HepG2 (cell line): ENCODE data around the genes OSBPL3 and NPVF.

GRCh38 chr7:23513572-23514515, 17.9 kb downstream of the TRA2A start:
- RRBS, 2 experiments = no CpG with 5 or more reads among the region's 14 CpGs
CAGE:
- cytosol, long polyA minus RNA = no peak
- cytosol, long polyA plus RNA = no peak
- long polyA plus RNA = no peak
- nucleus, long polyA minus RNA = no peak
- nucleus, long polyA plus RNA = no peak

DNA sequence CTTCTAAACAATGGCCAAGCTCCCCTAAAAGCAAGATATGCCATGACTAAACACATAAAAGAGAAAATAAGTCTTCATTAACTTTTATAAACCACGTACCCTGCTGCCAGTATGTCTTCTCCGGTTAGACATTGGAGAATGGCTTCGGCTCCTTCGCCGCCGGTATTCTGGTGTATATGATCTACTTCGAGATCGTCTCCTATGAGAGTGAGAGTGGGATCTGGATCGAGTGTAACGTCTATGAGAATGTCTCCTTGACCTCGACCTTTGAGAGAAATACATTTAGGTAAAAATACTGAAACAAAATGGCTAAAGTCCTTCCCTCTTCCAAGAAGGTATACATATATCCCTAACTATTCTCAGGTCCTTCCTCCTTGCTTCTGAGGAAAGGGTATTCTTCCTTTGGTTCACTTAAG, 15.5 kb downstream of the TRA2A start:
- RRBS, 2 experiments = no CpG with 5 or more reads among the region's 11 CpGs
CAGE:
- cytosol, long polyA minus RNA = no peak
- cytosol, long polyA plus RNA = no peak
- long polyA plus RNA = no peak
- nucleus, long polyA minus RNA = no peak
- nucleus, long polyA plus RNA = no peak

GRCh38 chr7:23532315-23532591, 472 bp upstream of the TRA2A start:
- RRBS, 2 experiments = 14 to 16% methylated on average over 6 of the region's 13 CpGs
CAGE:
- cytosol, long polyA minus RNA = no peak
- cytosol, long polyA plus RNA = no peak
- long polyA plus RNA = no peak
- nucleus, long polyA minus RNA = no peak
- nucleus, long polyA plus RNA = no peak

- RRBS, 2 experiments = no CpG with 5 or more reads among the region's 2 CpGs
CAGE:
- cytosol, long polyA minus RNA = no peak
- cytosol, long polyA plus RNA = no peak
- long polyA plus RNA = no peak
- nucleus, long polyA minus RNA = no peak
- nucleus, long polyA plus RNA = no peak
Observed at GRCh38 chr7:24572848-24572936, 560 bp upstream of the PALS2 start.

GRCh38 chr7:24882912-24883877, 96.8 kb downstream of the OSBPL3 start:
- RRBS, 2 experiments = no CpG with 5 or more reads among the region's 4 CpGs
CAGE:
- cytosol, long polyA minus RNA = no peak
- cytosol, long polyA plus RNA = no peak
- long polyA plus RNA = no peak
- nucleus, long polyA minus RNA = no peak
- nucleus, long polyA plus RNA = no peak

DNA sequence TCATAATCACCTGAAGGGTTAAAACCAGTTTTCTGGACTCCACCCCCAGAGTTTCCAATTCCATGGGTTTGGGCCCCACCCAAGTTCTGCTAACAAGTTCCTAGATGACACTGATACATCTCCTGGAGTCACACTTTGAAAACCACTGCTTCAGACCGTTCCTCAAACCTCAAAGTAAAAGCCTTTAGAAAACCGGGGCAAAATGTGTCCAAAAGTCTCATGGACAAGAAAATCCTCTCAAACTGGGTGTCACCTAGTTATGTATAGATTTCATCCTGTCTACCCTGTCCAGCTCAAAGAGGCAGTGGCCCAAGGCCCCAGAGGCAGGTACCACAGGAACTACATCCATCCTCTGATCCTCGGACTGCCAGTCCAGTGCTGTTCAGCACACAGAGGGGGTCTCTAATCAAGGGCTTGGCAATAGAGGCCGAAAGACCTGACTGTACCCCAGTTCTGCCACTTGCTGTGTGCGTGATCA, 9.2 kb downstream of the OSBPL3 start:
- RRBS, 2 experiments = no CpG with 5 or more reads among the region's 5 CpGs
CAGE:
- cytosol, long polyA minus RNA = no peak
- cytosol, long polyA plus RNA = no peak
- long polyA plus RNA = no peak
- nucleus, long polyA minus RNA = no peak
- nucleus, long polyA plus RNA = no peak

- RRBS, 2 experiments = under 1 to 3% methylated on average over 16 to 20 of the region's 61 CpGs
CAGE:
- cytosol, long polyA minus RNA = start-site peak on the minus strand at chr7:24980155-24980159, 54 reads
- cytosol, long polyA plus RNA = no peak
- long polyA plus RNA = no peak
- nucleus, long polyA minus RNA = no peak
- nucleus, long polyA plus RNA = start-site peak on the minus strand at chr7:24980115-24980230, 83 and 221 reads in 2 replicates
Observed at GRCh38 chr7:24979782-24980292, at the start of gene OSBPL3. Gene OSBPL3 (minus strand): TSS chr7:24980178.

GRCh38 chr7:25116964-25117534, 8.0 kb downstream of the CYCS start:
- RRBS, 2 experiments = no CpG with 5 or more reads among the region's 2 CpGs
CAGE:
- cytosol, long polyA minus RNA = no peak
- cytosol, long polyA plus RNA = no peak
- long polyA plus RNA = no peak
- nucleus, long polyA minus RNA = no peak
- nucleus, long polyA plus RNA = no peak

- RRBS, 2 experiments = no CpG with 5 or more reads among the region's 1 CpG
CAGE:
- cytosol, long polyA minus RNA = no peak
- cytosol, long polyA plus RNA = no peak
- long polyA plus RNA = no peak
- nucleus, long polyA minus RNA = no peak
- nucleus, long polyA plus RNA = no peak
Observed at GRCh38 chr7:25228199-25228622, at the start of gene NPVF. Gene NPVF (minus strand): TSS chr7:25228486.

GRCh38 chr7:25282127-25282475, 53.8 kb upstream of the NPVF start:
- RRBS, 2 experiments = no CpG with 5 or more reads among the region's 7 CpGs
CAGE:
- cytosol, long polyA minus RNA = no peak
- cytosol, long polyA plus RNA = no peak
- long polyA plus RNA = no peak
- nucleus, long polyA minus RNA = no peak
- nucleus, long polyA plus RNA = no peak

DNA sequence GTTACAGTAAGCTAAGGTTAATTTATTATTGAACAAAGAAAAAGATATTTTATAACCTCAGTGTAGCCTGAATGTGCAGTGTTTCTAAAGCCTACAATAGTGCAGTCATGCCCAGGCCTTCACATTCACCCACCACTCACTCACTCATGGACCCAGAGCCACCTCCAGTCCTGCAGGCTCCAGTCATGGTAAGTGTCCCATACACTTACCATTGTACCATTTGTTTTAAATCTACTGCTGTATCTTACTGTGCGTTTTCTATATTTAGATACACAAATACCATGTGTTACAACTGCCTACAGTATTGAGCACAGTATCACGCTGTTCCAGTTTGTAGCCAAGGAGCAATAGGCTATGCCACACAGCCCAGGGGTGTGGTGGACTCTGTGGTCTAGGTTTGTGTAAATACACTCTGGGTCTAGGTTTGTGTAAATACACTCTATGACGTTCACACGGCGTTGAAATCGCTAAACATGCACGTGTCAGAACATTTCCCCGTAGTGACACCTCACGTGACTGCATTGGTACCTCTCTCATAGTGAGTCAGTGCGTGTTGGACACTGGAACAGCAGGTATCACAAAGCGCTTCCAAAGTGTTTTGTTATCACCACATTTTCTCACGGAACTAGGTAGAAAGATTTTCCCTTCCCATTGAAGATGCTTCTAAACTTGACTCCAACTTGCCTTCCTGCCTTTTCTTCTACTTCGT, 340.1 kb upstream of the NPVF start:
- RRBS, 2 experiments = no CpG with 5 or more reads among the region's 13 CpGs
CAGE:
- cytosol, long polyA minus RNA = no peak
- cytosol, long polyA plus RNA = no peak
- long polyA plus RNA = no peak
- nucleus, long polyA minus RNA = no peak
- nucleus, long polyA plus RNA = no peak

DNA sequence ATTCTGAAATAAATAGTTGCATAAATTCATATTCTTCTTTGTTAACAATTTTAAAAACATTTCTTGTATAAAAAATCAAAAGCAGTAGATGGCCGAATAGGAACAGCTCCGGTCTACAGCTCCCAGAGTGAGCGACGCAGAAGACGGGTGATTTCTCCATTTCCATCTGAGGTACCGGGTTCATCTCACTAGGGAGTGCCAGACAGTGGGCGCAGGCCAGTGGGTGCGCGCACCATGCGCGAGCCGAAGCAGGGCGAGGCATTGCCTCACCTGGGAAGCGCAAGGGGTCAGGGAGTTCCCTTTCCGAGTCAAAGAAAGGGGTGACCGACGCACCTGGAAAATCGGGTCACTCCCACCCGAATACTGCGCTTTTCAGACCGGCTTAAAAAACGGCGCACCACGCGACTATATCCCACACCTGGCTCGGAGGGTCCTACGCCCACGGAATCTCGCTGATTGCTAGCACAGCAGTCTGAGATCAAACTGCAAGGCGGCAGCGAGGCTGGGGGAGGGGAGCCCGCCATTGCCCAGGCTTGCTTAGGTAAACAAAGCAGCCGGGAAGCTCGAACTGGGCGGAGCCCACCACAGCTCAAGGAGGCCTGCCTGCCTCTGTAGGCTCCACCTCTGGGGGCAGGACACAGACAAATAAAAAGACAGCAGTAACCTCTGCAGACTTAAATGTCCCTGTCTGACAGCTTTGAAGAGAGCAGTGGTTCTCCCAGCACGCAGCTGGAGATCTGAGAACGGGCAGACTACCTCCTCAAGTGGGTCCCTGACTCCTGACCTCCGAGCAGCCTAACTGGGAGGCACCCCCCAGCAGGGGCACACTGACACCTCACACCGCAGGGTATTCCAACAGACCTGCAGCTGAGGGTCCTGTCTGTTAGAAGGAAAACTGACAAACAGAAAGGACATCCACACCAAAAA, 374.9 kb upstream of the NPVF start:
- RRBS, 2 experiments = no CpG with 5 or more reads among the region's 39 CpGs
CAGE:
- cytosol, long polyA minus RNA = no peak
- cytosol, long polyA plus RNA = no peak
- long polyA plus RNA = no peak
- nucleus, long polyA minus RNA = no peak
- nucleus, long polyA plus RNA = no peak

GRCh38 chr7:25770496-25771199, 381.4 kb upstream of the NFE2L3 start:
- RRBS, 2 experiments = no CpG with 5 or more reads among the region's 8 CpGs
CAGE:
- cytosol, long polyA minus RNA = no peak
- cytosol, long polyA plus RNA = no peak
- long polyA plus RNA = no peak
- nucleus, long polyA minus RNA = no peak
- nucleus, long polyA plus RNA = no peak

DNA sequence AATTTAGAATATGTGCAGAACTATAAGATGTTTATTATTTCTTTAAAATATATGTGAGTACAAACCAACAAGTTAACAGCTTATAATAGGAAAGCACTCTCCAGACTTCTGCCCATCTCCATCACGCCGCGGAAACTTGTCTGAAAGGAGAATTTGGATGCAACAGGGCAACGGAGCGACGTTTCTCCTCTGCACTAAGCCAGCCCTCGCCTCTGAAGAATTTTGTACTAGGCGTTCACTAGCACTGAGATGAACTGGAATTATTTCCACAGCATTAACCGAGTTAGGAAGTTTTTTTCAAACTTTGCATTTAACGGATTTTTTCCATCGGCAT, 296.0 kb upstream of the NFE2L3 start:
- RRBS, 2 experiments = no CpG with 5 or more reads among the region's 11 CpGs
CAGE:
- cytosol, long polyA minus RNA = no peak
- cytosol, long polyA plus RNA = no peak
- long polyA plus RNA = no peak
- nucleus, long polyA minus RNA = no peak
- nucleus, long polyA plus RNA = no peak

DNA sequence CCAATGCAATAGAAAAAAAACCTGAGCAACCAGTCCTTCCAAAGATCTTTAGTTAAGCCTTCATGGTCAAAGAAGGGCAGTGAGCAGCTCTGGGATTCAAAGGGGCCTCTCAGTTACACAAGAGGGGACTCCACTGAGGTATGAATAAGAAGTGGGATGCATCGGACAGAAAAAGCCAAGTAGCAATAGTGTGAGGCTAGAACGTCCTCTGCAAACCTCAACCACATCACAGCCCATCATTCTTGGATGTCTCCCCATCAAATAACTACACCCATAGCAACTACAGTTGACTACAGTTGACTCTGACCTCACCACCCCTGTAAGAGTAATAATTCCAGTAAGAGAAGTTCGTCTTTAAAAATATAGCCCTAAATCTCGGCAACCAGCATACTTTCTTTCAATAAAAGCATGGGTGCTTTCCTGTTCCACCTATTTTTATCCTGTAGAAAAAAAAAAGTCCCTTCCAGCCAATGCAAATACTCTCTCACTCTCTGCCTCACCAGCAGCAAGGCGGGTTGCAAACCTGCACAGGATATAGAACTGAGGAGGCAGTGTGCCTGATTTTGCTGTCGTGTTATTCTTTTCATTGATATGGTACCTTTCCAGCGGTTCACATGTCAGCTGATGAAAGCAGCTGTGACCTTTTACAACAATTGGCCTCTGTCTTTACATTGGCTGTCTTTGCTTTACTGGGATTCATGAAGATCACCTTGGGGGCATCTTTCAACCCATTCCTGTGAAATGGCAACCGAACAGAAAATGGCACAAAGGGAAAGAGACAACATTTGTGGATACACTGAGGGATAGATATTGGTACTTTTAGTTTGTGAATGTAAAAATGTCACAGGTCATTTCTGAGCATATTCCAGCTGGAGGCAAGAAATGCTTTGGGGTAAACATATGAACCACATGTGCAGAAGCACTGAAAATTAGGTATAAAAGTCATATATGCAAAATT, 187.4 kb upstream of the NFE2L3 start:
- RRBS, 2 experiments = no CpG with 5 or more reads among the region's 8 CpGs
CAGE:
- cytosol, long polyA minus RNA = no peak
- cytosol, long polyA plus RNA = no peak
- long polyA plus RNA = no peak
- nucleus, long polyA minus RNA = no peak
- nucleus, long polyA plus RNA = no peak

GRCh38 chr7:26078739-26079458, 73.1 kb upstream of the NFE2L3 start:
- RRBS, 2 experiments = no CpG with 5 or more reads among the region's 19 CpGs
CAGE:
- cytosol, long polyA minus RNA = no peak
- cytosol, long polyA plus RNA = no peak
- long polyA plus RNA = no peak
- nucleus, long polyA minus RNA = no peak
- nucleus, long polyA plus RNA = no peak

DNA sequence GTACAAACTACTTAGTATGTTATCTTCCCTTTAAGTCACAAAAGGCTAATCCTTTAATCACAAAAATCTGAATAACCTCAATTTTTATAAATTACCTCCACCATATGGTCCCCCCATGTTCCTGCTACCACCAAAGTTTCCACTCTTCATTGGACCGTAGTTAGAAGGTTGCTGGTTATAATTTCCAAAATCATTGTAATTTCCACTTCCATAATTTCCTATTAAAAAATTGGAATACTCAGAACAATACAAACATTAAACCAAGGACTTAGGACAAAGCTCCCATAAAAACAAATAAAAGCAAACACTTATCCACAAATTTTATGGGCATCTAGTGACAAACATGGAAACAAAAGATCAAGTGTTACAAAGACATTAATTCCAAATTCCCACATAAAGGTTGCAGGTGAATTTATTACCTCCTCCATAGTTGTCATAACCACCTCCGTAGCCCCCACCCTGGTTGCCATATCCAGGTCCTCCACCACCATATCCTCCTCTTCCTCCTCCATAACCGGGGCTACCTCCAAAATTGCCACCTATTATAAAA, 7.3 kb downstream of the HNRNPA2B1 start:
- RRBS, 2 experiments = no CpG with 5 or more reads among the region's 3 CpGs
CAGE:
- cytosol, long polyA minus RNA = no peak
- cytosol, long polyA plus RNA = start-site peak on the minus strand centred at position 481 of the sequence, 118 bp wide, 291 and 518 reads in 2 replicates
- long polyA plus RNA = start-site peak on the minus strand centred at position 481 of the sequence, 118 bp wide, 864 and 579 reads in 2 replicates
- nucleus, long polyA minus RNA = no peak
- nucleus, long polyA plus RNA = no peak

DNA sequence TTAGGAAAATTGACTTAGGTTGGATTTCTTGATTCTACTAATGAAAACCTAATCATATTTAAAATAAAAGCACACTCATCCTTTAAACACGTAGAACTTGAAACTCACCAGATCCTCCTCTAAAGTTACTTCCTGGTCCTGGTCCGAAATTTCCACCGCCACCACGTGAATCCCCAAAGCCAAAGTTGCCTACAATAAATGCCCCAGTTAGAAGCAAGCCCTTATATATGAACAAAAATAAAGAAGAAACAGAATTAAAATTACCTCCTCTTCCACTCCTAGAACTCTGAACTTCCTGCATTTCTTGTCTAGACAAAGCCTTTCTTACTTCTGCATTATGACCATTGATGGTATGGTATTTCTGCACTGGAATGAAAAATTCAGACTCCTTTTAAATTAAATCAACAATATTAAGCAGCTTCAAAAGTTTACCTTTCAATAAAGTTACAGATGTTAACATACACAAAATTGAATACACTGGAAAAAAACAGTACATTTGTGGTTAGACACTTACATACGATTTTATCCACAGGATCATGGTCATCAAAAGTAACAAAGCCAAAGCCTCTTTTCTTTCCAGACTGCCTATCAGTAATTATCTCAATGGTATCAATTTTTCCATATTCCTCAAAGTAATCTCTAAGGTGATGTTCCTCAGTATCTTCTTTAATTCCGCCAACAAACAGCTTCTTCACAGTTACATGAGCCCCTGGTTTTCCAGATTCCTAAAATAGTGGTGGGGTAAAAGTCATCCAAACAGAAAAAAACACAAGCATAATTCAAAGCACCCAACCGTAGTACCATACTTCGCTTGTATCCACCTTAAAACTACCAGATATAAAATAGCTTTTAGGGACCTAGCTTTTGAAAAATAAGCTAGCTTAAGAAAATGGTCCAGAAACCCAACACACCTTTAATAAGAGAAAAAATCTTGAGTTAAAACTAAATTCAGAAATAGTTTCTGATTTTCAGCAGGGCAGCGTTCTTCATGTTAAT, 4.0 kb downstream of the HNRNPA2B1 start:
- RRBS, 2 experiments = no CpG with 5 or more reads among the region's 9 CpGs
CAGE:
- cytosol, long polyA minus RNA = no peak
- cytosol, long polyA plus RNA = start-site peak on the minus strand centred at position 149 of the sequence, 68 bp wide, 433 and 601 reads in 2 replicates; start-site peak on the minus strand centred at position 302 of the sequence, 71 bp wide, 264 and 292 reads in 2 replicates; start-site peak on the minus strand centred at position 683 of the sequence, 59 bp wide, 196 and 351 reads in 2 replicates
- long polyA plus RNA = start-site peak on the minus strand centred at position 152 of the sequence, 77 bp wide, 690 and 417 reads in 2 replicates; start-site peak on the minus strand centred at position 637 of the sequence, 151 bp wide, 1,547 and 841 reads in 2 replicates
- nucleus, long polyA minus RNA = no peak
- nucleus, long polyA plus RNA = start-site peak on the minus strand centred at position 148 of the sequence, 67 bp wide, 403 and 490 reads in 2 replicates; start-site peak on the minus strand centred at position 669 of the sequence, 282 bp wide, 586 and 1,067 reads in 2 replicates

- RRBS, 2 experiments = no CpG with 5 or more reads among the region's 7 CpGs
CAGE:
- cytosol, long polyA minus RNA = no peak
- cytosol, long polyA plus RNA = no peak
- long polyA plus RNA = no peak
- nucleus, long polyA minus RNA = no peak
- nucleus, long polyA plus RNA = no peak
Observed at GRCh38 chr7:26367087-26367846, 75.6 kb downstream of the SNX10 start.

- RRBS, 2 experiments = 97% methylated on average over 8 of the region's 25 CpGs
CAGE:
- cytosol, long polyA minus RNA = no peak
- cytosol, long polyA plus RNA = no peak
- long polyA plus RNA = no peak
- nucleus, long polyA minus RNA = no peak
- nucleus, long polyA plus RNA = no peak
Observed at GRCh38 chr7:27107468-27108090, 5.1 kb upstream of the HOXA2 start.